ENCODE measurements around a stretch of chr22.

GRCh38 chr22:42183342-42183935, 52.8 kb upstream of the CYP2D6 start:
- PRO-cap, 3 experiments: no peak in any of the 3 experiments
- RAMPAGE, long total RNA, 4 experiments: no peak in any of the 4 experiments
- RRBS: no CpG with 5 or more reads among the region's 11 CpGs

- PRO-cap, 3 experiments: no peak in any of the 3 experiments
- RAMPAGE, long total RNA, 4 experiments: no peak in any of the 4 experiments
- RRBS: no CpG with 5 or more reads among the region's 11 CpGs
These were observed 9.0 kb upstream of the TCF20 start for GRCh38 chr22:42279377-42279871.

GRCh38 chr22:42304095-42304503, 33.6 kb upstream of the TCF20 start:
- PRO-cap, 3 experiments: no peak in any of the 3 experiments
- RAMPAGE, long total RNA, 4 experiments: no peak in any of the 4 experiments
- RRBS: no CpG with 5 or more reads among the region's 8 CpGs

DNA sequence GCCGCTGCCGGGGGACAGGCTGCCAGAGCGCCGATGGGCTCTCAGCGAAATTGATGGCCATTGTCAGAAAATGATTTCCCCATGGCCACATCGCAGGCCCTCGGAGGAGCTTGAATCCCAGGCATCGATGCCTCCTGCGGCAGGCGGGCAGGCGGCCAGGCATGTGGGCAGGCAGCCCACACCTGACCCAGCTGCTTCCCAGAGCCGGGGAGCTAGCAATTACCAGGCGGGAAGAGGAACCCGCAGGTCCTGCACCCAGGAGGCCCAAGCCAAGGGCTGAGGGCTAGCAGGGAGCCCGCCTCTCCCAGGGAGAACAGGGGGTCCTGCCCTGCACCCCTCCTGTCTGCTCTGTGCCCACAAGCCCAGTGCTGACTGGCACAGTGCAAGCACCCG, 43.9 kb upstream of the TCF20 start:
- PRO-cap, 3 experiments: no peak in any of the 3 experiments
- RAMPAGE, long total RNA, 4 experiments: no peak in any of the 4 experiments
- RRBS: 5% methylated on average over 2 of the region's 16 CpGs

- PRO-cap, 3 experiments: no peak in any of the 3 experiments
- RAMPAGE, long total RNA, 4 experiments: no peak in any of the 4 experiments
- RRBS: 61% methylated on average over 6 of the region's 33 CpGs
These were observed 74.2 kb upstream of the TCF20 start for GRCh38 chr22:42344456-42345311.

GRCh38 chr22:42375866-42376518, 56.2 kb downstream of the NFAM1 start:
- PRO-cap, 3 experiments: peak in 3 of 3 experiments; most common plus-strand start chr22:42376241 (in 2); most common minus-strand start chr22:42376065 (in 1)
- RAMPAGE, long total RNA, 4 experiments: no peak in any of the 4 experiments
- RRBS: 82% methylated on average over 1 of the region's 12 CpGs

DNA sequence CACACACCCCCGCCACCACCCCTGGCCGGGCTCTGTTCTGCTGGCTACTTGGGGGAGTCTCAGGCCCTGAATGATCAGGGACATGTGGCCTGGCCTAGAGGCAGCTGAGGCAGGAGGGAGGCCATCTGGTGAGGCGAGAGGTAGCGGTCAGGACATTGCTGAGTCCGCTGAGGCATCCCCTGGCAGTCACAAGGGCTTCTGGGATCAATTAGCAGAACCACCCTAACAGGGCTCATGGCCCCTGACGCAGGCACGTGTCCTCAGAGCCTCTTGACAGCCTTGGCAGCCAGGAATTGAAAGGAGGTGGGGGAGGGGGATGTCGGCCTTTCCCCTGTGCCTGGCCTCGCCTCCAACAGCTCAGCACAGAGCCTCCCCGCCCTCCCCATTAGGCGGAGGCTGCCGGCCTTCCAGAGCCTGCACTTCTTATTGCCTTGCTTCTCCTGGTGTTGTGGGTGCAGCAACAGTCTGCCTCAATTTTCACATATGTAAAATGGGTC, 55.5 kb downstream of the NFAM1 start:
- PRO-cap, 3 experiments: peak in 2 of 3 experiments; most common minus-strand start position 72 of the sequence (in 2)
- RAMPAGE, long total RNA, 4 experiments: no peak in any of the 4 experiments
- RRBS: no CpG with 5 or more reads among the region's 12 CpGs

GRCh38 chr22:42434826-42435356, 2.7 kb upstream of the NFAM1 start:
- PRO-cap, 3 experiments: peak in 1 of 3 experiments; most common plus-strand start chr22:42435100 (in 1); most common minus-strand start chr22:42434956 (in 1)
- RAMPAGE, long total RNA, 4 experiments: no peak in any of the 4 experiments
- RRBS: no CpG with 5 or more reads among the region's 9 CpGs

- PRO-cap, 3 experiments: peak in 1 of 3 experiments; most common plus-strand start chr22:42439964 (in 1); most common minus-strand start chr22:42439931 (in 1)
- RAMPAGE, long total RNA, 4 experiments: no peak in any of the 4 experiments
- RRBS: no CpG with 5 or more reads among the region's 10 CpGs
These were observed 7.4 kb upstream of the NFAM1 start for GRCh38 chr22:42439605-42440058.

DNA sequence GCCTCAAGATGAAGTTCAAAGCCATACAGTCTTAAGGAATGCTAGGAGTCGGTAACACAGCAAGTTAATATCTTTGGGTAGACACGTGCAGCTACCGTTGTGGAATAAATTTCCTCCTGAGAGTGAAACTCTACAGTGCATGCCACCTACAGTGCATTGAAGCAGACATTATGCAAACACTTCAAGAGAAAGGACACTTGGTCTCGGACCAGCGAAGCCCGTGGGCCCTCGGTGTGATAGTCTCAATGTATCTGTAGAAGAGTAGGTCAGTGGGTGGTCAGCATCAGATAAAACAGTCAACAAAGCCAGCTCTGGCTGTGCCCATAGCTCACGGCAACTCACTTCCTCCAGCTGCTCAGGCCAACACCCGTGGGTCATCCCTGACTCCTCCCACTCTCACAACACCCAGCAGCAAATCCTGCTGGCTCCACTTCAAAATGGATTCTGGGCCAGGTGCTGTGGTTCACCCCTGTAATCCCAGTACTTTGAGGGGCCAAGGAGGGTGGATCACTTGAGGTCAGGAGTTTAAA, 24.0 kb downstream of the RRP7A start:
- PRO-cap, 3 experiments: no peak in any of the 3 experiments
- RAMPAGE, long total RNA, 4 experiments: no peak in any of the 4 experiments
- RRBS: no CpG with 5 or more reads among the region's 9 CpGs

GRCh38 chr22:42564918-42565283, 11.1 kb downstream of the SERHL2 start:
- PRO-cap, 3 experiments: no peak in any of the 3 experiments
- RAMPAGE, long total RNA, 4 experiments: no peak in any of the 4 experiments
- RRBS: no CpG with 5 or more reads among the region's 24 CpGs

- PRO-cap, 3 experiments: peak in 3 of 3 experiments; most common plus-strand start chr22:42614621 (in 3); most common minus-strand start chr22:42614589 (in 2)
- RAMPAGE, long total RNA, 4 experiments: no peak in any of the 4 experiments
- RRBS: 2% methylated on average over 7 of the region's 57 CpGs
These were observed 569 bp downstream of the POLDIP3 start for GRCh38 chr22:42613900-42614727.

DNA sequence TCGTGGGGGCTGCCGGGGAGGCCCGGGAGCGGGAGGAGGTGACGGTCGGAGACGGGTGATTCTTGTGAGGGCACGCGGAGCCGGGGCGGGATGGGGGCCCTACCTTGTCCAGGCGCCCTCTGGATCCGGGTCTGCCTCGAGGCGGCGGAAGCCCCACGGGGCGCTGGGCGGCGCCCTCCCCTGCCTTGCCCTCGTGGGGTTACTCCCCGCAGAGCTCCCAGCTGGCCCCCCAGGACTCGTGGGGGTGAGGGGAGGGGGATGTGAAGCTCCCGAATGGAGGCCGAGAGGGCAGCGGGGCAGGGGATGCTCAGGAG, 13.3 kb upstream of the CYB5R3 start:
- PRO-cap, 3 experiments: no peak in any of the 3 experiments
- RAMPAGE, long total RNA, 4 experiments: no peak in any of the 4 experiments
- RRBS: 16% methylated on average over 11 of the region's 26 CpGs

- PRO-cap, 3 experiments: peak in 1 of 3 experiments; most common plus-strand start chr22:42686516 (in 1); most common minus-strand start chr22:42686350 (in 1)
- RAMPAGE, long total RNA, 4 experiments: no peak in any of the 4 experiments
- RRBS: no CpG with 5 or more reads among the region's 5 CpGs
These were observed 34.5 kb downstream of the A4GALT start for GRCh38 chr22:42686045-42686646.

- PRO-cap, 3 experiments: no peak in any of the 3 experiments
- RAMPAGE, long total RNA, 4 experiments: no peak in any of the 4 experiments
- RRBS: no CpG with 5 or more reads among the region's 28 CpGs
These were observed 23.4 kb downstream of the A4GALT start for GRCh38 chr22:42696999-42698029.

- PRO-cap, 3 experiments: peak in 1 of 3 experiments; most common minus-strand start chr22:42858127 (in 1)
- RAMPAGE, long total RNA, 4 experiments: no peak in any of the 4 experiments
- RRBS: 100% methylated on average over 1 of the region's 13 CpGs
These were observed 852 bp upstream of the ARFGAP3 start for GRCh38 chr22:42857854-42858395.

- PRO-cap, 3 experiments: no peak in any of the 3 experiments
- RAMPAGE, long total RNA, 4 experiments: no peak in any of the 4 experiments
- RRBS: no CpG with 5 or more reads among the region's 18 CpGs
These were observed 19.0 kb upstream of the ARFGAP3 start for GRCh38 chr22:42875939-42876529.

GRCh38 chr22:42888014-42888647, 31.1 kb upstream of the ARFGAP3 start:
- PRO-cap, 3 experiments: no peak in any of the 3 experiments
- RAMPAGE, long total RNA, 4 experiments: no peak in any of the 4 experiments
- RRBS: no CpG with 5 or more reads among the region's 8 CpGs

DNA sequence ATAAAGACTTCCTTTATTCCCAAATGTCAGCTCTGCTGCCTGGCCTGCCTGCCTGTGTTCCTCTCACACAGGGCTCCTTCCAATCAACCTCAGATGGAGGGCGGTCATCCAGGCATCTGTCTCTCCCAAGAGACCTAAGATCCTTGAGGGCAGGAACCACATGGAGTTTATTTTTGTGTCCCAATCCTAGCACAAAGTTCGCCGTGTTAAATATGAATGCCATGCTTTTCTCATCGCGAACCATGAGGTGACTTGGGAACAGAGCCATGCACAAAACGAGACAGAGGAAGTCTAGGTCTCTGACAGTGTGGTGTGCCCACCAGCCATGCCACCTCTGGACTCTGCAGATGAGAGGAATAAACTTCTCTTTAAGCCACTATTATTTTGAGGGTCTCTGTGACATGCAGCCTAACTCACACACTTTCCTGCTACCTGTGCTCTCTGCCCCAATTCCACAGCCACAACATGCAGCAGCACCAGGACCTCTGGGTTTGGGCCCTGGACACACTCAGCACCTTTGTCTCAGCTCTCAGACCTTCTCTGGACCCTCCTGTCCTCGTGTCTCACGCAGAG, 72.9 kb upstream of the ARFGAP3 start:
- PRO-cap, 3 experiments: no peak in any of the 3 experiments
- RAMPAGE, long total RNA, 4 experiments: no peak in any of the 4 experiments
- RRBS: no CpG with 5 or more reads among the region's 8 CpGs

GRCh38 chr22:42930746-42931900, 74.0 kb upstream of the ARFGAP3 start:
- PRO-cap, 3 experiments: no peak in any of the 3 experiments
- RAMPAGE, long total RNA, 4 experiments: no peak in any of the 4 experiments
- RRBS: no CpG with 5 or more reads among the region's 15 CpGs